ENCODE measurements around a stretch of chr15.

GRCh38 chr15:67915379-67916090, 90.2 kb downstream of the SKOR1 start:
- PRO-cap: no peak

DNA sequence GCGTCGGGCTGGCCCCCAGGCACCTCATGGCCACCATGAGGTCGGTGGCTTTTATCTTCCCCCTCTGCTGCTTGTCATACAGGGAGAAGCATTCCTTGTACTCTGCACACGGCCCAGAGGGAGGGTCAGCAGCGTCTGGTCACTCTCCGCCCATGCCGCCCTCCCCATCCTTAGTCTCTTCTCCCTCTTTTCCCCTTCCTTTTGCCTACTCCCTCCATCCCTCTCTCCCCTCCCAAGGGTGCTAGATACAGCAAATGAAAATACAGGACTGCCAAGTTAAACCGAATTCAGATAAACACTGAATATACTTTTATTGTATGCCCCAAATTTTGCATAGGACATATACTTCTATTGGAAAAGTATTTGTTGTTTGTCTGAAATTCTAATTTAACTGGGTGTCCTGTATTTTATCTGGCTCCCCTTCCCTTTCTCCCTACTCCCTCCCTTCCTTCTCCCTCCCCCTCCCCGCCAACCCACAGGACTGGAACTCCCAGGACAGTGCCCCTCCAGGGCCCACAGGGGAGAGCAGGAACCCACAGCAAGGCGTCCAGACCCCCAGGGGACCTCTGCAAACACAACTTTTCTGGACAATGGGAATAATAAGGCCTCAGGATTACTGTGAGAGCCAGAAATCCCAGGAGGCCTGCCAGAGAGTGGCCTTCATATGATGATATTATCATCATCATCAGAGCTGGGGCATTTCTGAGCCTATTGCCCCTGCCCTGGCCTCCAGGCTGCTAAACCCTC, 5.4 kb downstream of the CALML4 start:
- PRO-cap: no peak

- PRO-cap: unidirectional peak, minus-strand start at chr15:68364274
These were observed 67.5 kb downstream of the ITGA11 start for GRCh38 chr15:68364206-68365019.

DNA sequence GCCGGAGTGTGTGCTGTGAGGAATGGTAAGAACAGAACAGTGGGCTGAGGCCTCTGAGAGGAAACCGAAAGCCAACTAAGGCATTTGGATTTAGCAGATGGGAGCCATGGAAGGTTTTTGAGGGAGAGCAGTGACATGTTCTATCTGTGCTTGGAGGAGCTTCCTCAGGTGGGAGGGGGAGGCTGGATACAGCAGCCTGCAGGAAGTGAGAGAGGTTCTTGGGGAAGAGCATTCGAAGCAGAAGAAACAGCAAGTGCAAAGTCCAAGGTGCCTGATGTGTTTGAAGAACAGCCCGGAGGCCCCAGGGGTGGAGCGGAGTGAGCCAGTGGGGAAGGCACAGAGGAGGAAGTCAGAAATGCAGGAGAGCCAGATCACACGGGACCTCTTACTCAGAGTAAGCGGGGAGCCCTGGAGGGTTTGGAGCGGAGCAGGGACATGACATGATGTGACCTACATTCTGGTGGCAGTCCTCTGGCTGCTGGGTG, 10.9 kb downstream of the ITGA11 start:
- PRO-cap: no peak

DNA sequence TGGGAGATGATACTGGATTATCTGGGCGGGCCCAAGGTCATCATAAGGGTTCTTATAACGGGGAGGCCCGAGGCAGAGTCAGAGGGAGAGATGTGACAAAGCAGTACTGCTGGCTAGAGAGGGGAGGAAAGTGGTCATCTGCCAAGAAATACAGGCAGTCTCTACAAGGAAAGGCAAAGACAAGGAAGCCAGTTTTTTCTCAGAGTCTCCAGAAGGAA, 66.2 kb upstream of the CORO2B start:
- PRO-cap: no peak

DNA sequence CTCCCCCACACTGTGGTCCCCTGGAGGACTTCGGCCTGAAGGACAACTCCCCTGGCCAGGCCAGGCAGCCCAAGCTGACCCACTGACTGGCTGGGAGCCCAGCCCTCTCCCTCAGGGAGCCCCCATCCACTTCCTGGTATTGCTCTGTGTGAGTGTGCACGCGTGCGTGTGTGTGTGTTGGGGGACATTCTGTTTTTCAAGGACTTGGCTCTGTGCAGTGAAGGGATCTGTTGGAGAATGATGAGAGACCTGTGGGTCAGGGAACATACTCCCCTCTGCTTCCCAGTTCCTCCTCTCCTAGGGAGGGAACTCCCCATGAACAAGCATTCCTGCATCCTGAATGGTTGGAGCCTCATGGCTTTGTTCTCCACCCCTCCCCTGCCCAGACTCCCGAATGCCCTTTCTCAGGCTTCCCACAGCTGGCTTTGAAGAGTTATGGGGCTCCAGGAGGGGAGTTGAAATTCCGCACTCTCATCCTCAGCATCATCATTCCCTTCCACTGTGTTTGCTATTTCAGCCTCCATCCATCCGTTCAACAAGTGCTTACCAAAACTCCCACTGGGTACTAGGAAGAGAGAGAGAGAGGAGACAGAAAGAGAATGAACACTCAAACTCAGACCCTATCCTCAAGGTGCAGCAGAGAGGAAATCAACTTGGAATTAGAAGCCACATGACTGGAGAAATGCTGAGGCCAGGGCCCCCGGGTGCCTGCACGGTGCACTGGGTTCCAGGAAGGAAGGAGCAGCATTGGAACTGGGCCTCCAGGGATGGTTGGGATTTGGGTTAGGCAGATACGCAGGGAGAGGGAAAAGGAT, 29.8 kb downstream of the CORO2B start:
- PRO-cap: no peak

DNA sequence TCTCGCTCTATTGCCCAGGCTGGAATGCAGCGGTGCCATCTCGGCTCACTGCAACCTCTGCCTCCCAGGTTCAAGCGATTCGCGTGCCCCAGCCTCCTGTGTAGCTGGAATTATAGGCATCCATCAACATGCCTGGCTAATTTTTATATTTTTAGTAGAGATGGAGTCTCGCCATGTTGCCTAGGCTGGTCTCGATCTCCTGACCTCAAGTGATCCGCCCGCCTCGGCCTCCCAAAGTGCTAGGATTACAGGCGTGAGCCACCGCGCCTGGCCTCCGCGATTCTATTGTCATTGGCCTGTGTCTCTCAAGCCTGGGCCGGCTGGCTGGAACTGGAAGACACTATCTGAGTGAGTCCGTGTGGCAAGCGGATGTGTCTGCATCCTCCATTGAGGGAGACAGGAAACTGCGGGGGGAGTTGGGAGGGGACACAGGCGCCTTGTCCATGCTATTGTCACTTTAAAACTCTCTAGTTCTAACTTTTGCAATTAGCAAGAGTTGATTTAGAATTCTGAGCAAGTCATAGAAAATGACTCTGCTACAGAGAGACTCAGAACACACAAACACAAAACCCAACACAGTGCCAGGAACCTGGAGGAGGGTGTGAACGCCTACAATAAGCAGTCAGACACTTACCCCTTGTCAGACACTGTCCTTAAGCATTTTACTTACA, 38.9 kb downstream of the ANP32A start:
- PRO-cap: no peak

GRCh38 chr15:68782690-68783415, 37.8 kb downstream of the ANP32A start:
- PRO-cap: no peak

- PRO-cap: no peak
These were observed 29.2 kb downstream of the ANP32A start for GRCh38 chr15:68791279-68792204.

DNA sequence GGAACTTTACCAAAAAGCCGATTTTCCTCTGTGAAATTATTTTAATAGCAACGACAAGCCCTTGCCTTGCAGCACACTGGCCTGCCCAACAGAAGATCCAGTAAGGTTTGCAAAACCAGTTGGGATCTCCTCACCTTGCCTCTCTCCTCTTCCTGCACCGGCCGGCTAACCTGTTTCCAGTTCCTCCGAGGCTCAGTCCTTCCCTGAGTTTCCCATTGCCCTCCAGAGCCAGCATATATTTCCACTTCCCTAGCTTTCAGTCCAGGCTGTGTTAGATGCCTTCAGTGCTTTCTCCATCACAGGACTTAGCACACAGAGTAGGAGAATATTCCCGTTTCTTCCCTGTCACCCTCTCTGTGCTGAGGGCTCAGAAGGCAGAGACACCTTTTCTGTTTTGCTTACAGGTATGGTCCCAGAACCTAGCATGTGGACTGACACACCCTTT, 60.4 kb downstream of the NOX5 start:
- PRO-cap: no peak

DNA sequence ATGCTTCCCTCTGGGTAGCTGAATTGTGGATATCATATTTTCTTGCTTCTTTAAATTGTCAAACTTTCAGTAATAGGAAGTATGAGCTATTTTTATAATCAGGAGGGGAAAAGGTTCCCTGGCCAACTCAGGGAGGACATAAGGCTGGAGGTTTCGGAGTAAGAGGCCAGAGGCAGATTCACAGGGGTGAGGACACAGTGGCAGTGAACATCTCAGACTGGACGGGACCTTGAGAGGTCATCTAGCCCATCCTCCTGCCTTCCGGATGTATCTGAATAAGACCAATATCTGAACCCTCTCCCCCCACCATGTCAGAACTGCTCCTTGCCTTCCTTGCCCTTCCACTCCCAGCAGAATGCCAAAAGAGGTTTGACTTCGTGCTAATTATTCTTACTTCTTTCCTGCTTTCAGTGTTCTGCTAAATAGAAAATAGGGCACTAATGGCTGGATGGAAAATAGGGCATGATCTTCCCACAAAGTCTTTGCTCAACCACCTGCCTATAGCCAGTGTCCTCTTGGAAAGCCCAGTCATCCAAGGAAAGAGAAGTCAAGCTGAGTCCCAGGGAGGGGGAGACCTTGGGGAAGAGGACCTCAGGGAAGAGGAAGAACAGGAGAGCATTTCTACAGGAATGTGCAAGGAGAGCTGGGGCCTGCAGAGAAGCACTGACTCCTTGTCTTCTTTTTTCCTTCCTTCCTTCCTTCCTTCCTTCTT, 69.6 kb downstream of the NOX5 start:
- PRO-cap: no peak

DNA sequence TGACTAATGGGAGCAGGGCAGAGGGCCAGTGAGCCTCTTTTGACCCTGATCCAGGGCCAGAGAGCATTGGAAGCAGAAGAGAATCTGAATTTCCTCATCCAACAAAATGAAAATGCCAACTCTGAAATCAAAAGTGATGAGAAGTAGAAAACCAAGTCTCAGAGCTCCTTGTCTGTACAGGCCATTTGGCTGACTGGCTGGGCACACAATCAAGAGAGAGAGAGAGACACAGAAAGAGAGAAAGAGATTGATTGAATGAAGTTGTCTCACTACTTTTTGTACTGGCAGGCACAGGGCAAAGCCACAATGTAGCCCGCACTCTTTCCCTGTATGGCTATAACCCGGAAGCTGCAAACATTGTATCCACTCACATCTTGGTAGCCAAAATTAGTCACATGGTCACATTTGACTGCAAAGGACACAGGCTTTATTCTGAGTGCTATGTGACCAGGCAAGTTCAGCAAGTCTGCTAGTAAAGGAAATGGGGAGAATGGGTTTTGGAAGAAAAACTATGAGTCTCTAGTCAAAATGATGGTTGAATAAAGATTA, 31.5 kb upstream of the GLCE start:
- PRO-cap: no peak

DNA sequence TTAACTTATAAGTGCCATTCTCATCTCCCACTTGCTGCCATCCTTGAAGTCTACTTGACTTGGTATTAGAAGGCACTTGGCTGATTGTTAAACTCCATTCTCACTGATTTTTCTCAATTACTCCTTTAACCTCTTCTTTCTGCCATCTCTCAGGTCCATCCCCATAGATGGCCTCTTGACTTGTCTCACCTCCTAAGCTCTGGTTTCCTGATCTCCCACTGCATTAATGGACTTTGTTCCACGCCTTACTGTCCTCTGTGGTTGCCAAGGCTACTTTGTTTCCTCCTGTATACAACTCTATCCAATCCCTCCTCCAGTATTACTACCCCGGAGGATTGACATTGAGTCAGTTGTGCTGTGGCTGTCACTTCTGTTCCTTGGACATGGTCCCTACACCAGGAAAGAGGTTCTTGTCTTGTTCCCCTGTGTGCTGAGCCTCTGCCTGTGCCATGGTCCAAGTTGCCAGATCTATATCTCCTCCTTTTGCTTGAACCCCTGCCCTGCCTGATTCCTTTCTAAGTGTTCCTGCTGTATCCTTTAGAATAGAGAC, 10.6 kb upstream of the GLCE start:
- PRO-cap: no peak

- PRO-cap: no peak
These were observed 7.9 kb upstream of the RPLP1 start for GRCh38 chr15:69444723-69445034.

DNA sequence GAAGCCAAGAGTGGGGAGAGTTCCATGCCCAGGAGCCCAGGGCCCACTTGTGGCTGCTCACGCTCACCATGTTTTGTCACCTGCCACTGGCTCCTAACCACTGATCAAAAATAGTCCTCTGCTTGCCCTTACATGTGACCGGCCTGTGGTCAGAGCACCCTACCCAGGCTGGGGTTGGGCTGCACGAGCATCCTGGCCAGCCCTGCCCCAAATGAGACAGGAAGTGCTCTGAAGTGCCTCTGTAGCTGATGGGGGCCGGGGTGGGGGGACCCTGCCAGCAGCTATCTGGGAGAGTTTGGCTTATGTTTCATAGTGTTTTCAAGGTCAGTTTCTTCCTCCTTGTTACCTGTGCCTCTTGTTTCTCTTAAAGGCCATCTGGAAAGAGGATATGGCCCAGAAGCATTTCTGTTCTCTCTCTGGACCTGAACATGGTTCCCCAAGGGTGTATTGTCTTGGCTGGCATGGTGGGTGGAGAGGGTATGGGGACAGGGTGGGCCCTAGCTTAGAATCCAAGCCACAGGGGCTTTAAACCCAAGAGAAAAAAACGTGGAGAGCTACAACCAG, 216.5 kb downstream of the RPLP1 start:
- PRO-cap: no peak

GRCh38 chr15:69679527-69679861, 226.9 kb downstream of the RPLP1 start:
- PRO-cap: no peak

DNA sequence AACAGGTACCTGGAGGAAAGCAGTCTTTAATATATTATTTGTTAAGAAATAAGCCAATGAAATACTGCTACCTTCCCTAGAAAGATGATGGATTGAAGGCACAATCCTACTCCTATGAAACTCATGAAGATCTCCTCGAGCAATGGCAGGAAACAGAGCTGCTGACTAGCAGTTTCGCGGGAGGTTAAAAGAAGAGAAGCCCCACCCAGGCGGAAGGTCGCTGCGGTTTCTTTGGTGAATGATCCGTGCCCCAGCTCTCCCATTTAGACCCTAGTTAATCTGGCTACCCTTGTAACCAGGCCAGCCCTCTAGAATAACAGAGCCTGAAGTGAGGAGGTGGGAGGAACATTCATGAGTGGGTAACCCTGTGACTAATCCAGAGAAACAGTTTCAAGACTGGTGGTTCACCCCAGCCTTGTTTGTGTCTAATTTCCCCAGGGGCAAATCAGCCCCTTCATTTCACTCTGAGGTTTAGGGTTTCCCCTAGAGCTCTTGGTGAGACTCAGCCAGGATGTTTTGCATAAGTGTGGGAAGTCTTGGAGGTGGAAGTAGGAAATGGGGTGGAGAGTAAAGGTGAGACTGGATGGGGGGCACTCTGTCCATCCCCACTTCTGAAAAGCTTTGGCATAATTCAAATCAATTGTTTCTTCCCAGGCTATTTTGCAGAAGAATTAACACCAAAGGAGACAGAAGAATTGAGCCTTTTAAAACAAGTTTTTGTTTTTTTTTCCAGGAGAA, 303.0 kb downstream of the RPLP1 start:
- PRO-cap: no peak

DNA sequence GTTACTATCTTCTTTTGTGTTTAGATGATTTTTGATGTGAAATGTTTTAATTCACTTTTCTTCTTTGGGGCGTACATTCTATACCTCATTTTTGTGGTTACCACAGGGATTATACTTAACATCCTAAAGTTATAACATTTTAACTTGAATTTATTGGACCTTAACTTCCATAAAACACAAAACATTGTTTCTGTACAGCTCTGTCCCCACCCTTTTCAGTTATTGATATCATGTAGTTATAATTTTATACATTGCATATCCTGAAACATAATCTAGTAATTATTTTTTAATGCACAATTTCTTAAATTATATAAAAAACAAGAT, 321.1 kb downstream of the TLE3 start:
- PRO-cap: unidirectional peak, minus-strand start at position 216 of the sequence

- PRO-cap: no peak
These were observed 44.0 kb downstream of the TLE3 start for GRCh38 chr15:70053521-70054242.

- PRO-cap: no peak
These were observed 42.3 kb downstream of the TLE3 start for GRCh38 chr15:70055005-70056174.

Measured in trachea (tissue), 1 donor.